Type B pancreatic cell (in vitro differentiated cells): ENCODE measurements around the gene ARF3.

DNA sequence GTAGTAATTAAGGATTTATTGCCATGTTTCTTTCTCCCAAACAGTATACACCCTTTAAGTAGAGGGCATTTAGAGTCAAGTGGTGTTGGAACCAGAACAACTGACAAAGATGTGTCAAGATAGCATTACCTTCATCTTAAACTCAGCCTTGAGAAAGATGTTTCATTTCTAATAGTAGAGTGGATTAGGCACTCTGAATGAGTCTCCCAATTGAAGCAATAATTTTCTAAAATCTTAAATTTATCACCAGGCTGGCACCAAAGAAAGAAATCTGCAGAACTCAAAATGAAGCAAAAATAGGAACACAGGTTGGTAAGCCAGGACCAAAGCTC is 8.1 kb upstream of the VDR start:
- PRO-cap, result no peak

- PRO-cap, result no peak
Observed at GRCh38 chr12:47938795-47939677, 24.4 kb upstream of the TMEM106C start.

GRCh38 chr12:48185078-48185695 is 1.7 kb downstream of the CCDC184 start:
- PRO-cap, result no peak

DNA sequence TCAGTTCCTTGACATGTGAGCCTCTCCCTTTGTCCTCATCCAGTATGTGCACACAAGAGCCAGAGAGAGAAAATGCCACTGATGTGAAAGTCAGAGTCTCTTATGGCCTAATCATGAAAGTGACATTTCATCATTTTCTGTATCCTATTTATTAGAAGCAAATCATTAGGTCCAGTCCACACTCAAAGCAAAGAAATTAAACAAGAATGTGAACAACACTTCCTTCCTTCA is 45.9 kb upstream of the H1-7 start:
- PRO-cap, result no peak

DNA sequence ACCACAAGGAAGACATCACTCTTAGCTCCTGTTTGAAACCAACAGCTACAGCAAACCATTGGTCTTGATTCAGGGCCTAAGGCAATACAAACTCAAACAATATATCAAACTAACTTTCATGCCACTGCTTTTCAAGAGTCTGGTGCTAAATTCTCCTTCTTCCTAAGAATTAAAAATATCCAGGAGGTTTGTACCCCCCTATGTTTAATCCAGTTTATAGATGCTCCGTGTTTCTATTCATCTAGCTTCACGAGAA is 25.4 kb downstream of the KANSL2 start:
- PRO-cap, result no peak

GRCh38 chr12:48784805-48785457 is 4.0 kb downstream of the ADCY6 start:
- PRO-cap, result no peak

DNA sequence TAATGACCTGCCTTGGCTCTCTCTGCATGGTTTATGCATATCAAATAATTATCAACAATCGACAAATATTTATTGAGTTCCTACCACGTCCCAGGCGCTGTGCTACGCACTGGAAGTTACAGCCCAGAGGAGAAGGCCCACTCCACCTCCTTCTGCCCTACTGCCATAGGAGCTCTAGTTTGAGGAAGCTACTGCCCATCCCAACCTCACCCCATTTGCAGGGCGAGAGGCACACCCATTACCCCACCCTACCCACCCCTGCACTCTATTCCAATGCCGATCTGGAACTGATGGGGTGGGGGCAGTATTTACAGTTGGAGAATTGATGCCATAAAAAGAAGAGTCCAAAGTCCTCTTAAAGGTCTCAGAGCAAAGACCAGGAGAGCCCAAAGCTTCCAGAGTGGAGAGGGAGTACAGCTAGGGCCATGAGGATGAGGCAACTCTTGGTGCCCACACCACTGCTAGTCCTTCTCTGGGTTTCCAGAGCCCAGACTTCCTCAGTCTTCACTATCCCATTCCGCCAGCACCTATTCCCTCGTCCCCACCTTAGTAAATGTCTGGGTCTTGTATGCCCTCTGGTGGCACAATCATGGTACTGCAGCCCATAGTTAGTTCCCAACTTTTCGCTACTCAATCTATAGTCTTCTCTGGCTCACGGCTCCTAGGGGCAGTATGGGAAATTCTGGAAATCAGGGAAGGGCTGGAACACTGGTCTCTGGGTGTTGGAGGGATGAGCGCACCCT is 6.7 kb upstream of the ADCY6 start:
- PRO-cap, result no peak

- PRO-cap, result no peak
Observed at GRCh38 chr12:48873323-48873722, 7.7 kb upstream of the RND1 start.

GRCh38 chr12:48957241-48958160 is at the start of gene ARF3:
Gene ARF3 (minus strand): TSS chr12:48957487.
- PRO-cap, result bidirectional peak, plus-strand start at chr12:48957645, minus-strand start at chr12:48957487

DNA sequence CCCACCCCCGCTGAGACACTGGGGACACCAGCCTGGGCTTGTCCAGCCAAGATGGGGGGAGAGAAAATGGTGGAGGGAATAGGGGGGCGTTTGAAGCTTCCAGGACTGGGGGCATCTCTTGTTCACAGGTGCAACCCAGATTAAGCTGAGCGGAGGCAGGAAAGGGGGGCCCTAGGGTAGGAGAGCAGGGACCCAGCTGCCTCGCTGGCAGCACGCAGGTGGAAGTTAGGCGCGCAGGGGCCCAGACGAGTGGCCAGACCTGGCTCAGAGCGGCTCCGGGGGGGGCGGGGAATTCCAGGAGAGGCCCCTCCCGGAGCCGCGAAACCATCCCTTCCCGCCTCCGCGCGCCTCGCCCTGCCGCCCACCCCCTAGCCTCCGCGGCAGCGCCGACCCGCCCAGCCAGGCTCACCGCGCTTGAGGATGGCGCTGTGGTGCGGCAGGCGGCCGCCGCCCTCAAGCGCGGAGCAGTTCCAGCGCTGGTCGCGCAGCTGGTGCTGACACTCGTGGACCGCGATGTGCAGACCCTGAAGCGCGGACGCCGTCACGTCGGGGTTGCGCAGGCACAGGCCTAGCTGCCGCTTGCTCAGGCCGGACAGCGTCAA is 1.8 kb downstream of the WNT10B start:
- PRO-cap, result no peak

GRCh38 chr12:49017750-49018339 is 731 bp downstream of the PRKAG1 start:
- PRO-cap, result unidirectional peak, plus-strand start at chr12:49018273; unidirectional peak, plus-strand start at chr12:49018304

DNA sequence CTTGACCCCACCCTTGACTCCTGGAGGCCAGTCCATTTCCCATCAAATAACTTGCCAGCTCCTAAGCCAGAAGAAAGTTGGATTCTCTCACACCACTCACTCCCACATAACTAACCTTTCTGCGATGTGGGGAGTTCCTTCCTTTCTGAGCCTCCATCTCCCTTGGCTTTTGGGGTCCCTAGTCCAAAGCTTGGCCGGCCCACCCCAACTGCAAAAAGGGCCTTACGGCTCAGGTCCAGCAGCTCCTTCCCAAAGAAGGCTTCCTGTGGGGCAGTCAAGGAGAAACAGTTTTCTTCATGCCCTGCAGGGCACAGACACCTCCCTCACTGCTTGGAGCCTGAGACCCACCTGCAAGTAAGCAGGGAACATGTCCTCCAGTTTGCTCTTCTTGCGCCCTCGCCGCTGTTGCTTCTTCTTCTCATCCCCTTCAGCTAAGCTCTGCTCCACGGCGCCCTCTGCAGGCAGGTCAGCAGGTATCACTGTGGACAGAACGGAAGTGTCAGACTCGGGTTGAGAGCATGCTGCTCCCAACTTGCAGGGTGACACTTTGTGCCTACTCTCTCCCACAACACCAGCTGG is 17.0 kb downstream of the KMT2D start:
- PRO-cap, result no peak

- PRO-cap, result no peak
Observed at GRCh38 chr12:49044099-49045165, 16.2 kb downstream of the KMT2D start.

GRCh38 chr12:49059275-49059479 is 1.4 kb downstream of the KMT2D start:
- PRO-cap, result no peak

DNA sequence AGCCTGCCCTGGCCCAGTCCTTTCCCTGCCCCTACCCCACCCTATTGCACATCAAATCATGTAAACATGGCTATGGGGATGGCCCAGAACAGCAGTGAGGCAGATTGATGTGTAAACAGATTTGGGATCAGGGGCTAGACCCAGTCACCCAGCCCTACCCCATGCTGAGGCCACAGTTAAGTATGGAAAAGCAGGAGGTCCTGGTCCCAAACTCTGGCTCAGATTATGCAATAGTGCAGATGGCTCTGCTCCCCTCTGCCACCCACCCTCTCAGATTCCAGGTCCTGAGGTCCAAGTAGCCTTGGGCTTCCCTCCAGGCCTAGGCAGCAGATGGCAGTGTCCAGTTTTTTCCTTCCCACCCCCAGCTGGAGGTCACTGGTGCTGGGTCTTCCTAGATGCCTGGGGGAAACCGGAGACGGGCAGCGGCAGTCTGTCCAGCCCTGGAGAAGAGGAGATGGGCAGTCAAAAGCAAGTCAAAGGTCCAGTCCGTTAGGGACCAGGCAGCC is 2.8 kb upstream of the DHH start:
- PRO-cap, result no peak

DNA sequence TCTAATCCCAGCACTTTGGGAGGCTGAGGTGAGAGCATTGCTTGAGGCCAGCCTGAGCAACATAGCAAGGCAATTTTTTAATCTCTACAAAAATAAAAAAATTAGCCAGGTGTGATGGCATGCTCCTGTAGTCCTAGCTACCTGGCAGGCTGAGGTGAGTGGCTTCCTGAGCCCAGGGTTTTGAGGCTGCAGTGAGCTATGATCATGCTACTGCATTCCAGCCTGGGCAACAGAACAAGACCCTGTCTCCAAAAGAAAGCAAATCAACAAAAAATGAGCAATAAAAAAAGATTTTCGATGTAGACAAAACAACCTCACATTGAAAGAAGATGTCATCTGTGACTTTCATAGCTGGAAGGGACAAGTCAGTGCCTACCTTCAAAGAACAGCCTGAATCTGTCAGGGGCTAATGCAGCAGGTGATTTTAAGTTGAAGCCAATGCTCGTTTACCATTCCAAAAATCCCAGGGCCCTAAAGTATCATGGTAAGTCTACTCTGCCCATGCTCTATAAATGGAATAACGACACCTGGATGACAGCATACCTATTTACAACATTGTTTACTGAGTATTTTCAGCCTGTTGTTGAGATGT is 20.1 kb upstream of the TUBA1B start:
- PRO-cap, result no peak

- PRO-cap, result no peak
Observed at GRCh38 chr12:49347093-49347276, 297 bp downstream of the DNAJC22 start.

GRCh38 chr12:49475993-49476305 is 62.9 kb upstream of the KCNH3 start:
- PRO-cap, result no peak

- PRO-cap, result no peak
Observed at GRCh38 chr12:49549128-49549830, 10.4 kb downstream of the KCNH3 start.

DNA sequence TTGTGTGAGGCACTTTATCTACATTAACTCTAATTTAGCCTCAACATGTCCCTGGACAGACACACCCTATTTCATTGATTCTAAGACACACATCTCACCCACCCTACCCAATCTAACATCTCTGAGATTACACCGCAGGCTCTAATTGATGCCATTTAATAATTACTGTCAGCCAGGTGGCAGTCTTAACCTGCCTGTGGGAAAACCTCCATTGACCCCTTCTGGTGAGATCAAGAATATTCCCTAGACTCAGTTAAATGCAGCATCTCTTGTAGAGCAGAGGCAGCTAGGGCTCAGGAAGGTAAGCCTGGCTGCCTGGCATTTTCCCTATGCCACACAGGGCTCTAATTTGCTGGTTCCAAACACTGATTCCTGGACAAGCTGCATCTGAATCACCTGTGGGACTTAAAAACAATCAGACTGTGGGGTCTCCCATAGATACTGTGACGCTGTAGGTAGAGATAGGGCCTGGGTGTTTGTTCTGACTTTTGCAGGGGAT is 14.4 kb downstream of the MCRS1 start:
- PRO-cap, result no peak